Skeletal muscle cell (primary cell): ENCODE results near the genes TEX28, EMD, ATP6AP1, CTAG2 and H2AB1.

GRCh38 chrX:153970897-153971668 is 535 bp downstream of the HCFC1 start:
- RRBS, result under 1% methylated on average over 9 of the region's 70 CpGs

- RRBS, result no CpG with 5 or more reads among the region's 14 CpGs
Observed at GRCh38 chrX:153973162-153973794, 724 bp downstream of the TMEM187 start.

DNA sequence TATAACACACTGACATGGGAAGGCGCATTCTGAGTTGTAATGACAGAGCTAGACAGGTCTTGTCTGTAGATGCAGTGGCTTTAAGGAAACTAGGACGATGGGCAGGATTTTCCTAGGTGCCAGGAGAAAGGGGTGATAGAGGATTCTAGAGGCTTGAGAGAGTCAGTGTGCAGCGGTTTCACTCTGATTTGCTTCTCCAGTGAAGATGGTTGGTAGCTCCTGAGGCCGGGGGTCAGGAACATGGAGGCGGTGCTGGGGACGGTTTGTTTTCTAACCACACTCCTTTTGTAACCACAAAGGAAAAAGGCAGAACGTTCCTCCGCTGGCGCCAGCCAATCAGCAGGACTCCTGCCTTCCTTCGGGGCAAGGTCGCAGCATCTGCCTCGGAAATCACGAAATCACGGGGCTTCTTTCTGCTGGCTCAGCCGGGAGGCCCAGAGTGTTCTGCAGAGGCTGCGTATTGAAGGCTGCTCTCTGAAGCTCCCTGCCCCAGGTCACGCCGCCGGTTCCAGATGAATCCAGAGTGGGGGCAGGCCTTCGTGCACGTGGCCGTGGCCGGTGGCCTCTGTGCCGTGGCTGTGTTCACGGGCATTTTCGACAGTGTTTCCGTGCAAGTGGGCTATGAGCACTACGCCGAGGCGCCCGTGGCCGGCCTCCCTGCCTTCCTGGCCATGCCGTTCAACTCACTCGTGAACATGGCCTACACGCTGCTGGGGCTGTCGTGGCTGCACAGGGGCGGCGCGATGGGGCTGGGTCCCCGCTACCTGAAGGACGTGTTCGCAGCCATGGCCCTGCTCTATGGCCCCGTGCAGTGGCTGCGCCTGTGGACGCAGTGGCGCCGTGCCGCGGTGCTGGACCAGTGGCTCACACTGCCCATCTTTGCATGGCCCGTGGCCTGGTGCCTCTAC is 9.3 kb downstream of the TMEM187 start:
- RRBS, result 76% methylated on average over 9 of the region's 50 CpGs

- RRBS, result no CpG with 5 or more reads among the region's 1 CpG
Observed at GRCh38 chrX:154012696-154012833, 7.1 kb downstream of the IRAK1 start.

DNA sequence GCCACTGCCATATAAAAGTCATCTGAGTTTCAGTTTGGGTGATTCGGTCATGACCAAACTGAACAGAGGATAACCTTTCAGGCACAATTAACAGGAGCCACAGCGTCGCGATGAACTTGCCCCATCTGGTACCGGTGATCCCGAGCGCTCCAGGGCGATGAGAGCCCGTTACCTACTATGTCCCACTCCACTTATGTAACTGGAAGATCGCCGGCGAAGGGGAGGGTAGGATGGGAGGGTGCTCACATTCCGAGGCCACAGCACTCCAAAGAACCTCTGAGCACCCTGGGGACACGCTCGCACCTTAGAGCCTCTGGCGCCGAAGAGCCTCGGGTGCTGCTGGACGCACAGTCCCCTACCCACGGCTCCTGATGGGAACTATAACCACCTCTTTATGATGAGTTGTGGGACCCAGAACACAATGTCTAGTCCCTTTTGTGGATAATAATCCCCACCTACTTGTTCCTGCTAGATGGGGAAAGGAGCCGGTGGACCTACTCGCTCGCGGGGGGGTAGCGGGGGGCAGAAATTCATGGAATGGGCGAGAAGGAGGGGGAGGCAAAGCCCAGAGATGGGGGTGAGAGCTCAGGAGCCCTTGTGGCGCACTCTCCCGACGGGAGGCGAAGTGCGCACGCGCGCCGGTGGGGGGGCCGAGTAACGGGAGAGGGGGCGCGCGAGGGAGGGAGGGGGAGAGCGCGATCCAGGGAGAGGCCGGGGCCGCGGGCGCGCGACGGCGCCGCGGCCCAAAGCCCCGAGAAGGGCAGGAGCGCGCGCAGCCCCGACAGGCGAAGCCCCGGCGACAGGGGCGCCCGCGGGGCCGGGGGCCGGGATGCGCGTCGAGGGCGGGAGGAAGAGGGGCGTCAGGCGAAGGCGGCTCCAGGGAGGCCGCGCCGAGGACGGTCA is 756 bp downstream of the MECP2 start:
- RRBS, result 1% methylated on average over 24 of the region's 76 CpGs

DNA sequence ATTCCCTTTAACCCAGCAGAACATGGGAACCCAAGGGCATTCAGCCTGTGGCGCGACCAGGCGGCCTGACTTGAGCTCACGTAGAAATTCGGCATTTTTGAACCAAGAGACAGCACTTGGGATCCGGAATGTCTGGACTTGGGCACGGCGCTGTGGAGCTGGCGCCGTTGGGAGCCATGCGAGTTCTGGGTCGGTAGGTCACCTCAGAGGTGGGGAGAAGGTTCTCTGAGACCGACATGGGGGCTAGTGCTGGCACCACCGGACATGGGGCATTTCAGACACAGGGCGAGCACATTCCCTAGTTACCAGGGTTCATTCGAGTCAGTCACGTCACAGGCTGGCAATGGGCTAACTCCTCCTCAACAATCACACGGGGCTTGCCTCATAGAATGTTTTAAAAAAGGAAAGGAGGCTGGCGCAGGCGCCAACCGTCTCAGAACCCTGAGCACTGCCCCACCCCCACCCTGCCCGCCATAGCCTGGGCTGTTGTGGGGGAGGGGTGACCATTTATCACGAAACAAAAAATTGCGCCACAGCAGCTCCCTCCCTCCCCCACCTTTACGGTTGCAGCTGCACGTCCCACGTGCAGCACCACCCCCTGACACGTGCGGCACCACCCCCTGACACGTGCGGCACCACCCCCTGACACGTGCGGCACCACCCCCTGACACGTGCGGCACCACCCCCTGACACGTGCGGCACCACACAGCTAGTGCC is at the start of gene TEX28:
TSS of gene TEX28 (minus strand) at position 297 of the 717 bp plus-strand sequence.
- RRBS, result no CpG with 5 or more reads among the region's 37 CpGs

GRCh38 chrX:154341741-154342245 is 32.6 kb downstream of the FLNA start:
- RRBS, result no CpG with 5 or more reads among the region's 59 CpGs

DNA sequence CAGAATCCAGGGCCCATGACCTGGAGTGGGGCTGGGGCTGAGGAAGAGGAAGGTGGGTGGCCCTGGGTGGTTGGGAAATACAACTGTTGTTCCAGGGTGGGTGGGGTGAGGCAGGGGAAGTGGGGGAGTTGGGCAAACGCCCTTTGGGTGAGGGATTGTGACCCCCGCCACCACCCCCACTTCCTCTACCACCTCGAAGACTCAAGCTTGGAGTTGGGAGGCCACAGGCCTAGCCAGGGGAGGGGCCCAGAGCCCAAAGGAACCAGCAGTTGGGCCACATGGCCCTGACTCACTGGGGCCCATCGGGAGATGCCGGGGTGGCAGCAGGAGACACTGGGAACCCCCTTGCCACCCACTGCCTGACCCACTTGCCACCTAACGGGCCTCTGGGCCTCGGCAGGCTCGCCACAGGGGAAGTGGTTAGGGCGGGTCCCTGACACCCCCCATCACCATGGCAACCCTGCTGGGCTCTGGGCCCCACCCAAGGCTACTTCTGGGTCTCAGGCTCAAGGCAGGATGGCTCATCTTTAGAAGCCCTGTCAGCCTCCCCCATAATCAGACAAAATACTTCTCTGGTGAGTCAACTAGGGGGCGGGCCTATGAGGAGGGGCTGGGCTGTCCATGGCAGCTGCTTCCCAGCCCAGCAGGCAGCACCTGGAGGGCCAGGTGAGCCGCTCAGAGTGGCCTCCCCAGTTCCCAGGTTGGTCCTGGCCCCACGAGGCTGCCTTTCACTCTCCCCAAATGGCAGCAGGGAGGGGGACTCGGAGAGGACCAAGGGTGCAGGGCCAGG is 5.7 kb downstream of the FLNA start:
- RRBS, result no CpG with 5 or more reads among the region's 13 CpGs

DNA sequence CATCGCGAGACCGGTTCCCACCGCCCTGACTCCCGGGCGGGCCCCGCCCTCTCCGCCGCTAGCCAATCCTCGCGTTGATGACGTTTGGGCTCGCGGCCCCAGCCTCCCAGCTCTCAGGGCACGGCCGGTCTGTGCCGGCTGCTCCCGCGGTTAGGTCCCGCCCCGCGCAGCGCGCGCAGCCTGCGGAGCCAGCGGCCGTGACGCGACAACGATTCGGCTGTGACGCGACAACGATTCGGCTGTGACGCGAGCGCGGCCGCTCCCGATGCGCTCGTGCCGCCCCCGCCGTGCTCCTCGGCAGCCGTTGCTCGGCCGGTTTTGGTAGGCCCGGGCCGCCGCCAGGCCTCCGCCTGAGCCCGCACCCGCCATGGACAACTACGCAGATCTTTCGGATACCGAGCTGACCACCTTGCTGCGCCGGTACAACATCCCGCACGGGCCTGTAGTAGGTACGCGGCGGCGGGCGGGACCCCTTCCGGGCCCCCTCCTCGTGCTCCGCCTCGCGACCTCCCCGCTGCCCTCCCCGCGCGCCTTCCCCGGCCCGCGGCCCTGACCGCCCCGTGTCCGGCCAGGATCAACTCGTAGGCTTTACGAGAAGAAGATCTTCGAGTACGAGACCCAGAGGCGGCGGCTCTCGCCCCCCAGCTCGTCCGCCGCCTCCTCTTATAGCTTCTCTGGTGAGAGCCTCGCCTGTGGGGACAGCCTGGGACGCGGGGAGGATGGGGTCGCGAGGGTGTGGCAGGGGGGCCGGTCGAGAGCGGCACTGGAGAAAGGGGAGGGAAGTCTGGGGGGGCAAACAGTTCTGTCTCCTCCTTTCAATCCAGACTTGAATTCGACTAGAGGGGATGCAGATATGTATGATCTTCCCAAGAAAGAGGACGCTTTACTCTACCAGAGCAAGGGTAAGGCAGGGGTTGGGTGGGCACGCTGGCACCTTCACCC is at the start of gene EMD:
TSS of gene EMD (plus strand) at position 178 of the 942 bp plus-strand sequence.
- RRBS, result 2% methylated on average over 26 of the region's 105 CpGs

DNA sequence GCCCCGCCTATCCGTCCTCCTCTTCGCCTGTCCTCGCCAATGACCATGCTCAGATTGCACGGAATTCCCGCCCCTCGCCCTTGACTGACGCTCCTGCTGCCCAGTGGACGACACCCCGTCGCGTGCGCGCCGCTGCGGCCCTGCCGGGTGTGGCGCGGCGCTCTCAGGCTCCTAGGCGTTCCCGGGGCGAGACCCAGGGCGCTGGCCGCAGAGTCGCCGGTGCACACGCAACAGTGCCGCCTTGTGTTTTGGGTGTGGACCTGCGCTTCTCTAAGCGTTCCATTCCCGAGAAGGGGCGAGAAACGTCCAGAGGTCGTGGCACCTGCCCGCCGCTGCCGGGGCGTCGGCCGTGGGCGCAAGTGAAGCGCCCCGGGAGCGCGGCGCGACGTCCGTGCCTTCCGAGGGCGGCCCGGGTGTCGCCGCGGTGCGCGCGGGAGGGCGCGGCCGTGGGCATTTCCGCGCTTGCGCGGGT is 8.1 kb upstream of the RPL10 start:
- RRBS, result no CpG with 5 or more reads among the region's 66 CpGs

DNA sequence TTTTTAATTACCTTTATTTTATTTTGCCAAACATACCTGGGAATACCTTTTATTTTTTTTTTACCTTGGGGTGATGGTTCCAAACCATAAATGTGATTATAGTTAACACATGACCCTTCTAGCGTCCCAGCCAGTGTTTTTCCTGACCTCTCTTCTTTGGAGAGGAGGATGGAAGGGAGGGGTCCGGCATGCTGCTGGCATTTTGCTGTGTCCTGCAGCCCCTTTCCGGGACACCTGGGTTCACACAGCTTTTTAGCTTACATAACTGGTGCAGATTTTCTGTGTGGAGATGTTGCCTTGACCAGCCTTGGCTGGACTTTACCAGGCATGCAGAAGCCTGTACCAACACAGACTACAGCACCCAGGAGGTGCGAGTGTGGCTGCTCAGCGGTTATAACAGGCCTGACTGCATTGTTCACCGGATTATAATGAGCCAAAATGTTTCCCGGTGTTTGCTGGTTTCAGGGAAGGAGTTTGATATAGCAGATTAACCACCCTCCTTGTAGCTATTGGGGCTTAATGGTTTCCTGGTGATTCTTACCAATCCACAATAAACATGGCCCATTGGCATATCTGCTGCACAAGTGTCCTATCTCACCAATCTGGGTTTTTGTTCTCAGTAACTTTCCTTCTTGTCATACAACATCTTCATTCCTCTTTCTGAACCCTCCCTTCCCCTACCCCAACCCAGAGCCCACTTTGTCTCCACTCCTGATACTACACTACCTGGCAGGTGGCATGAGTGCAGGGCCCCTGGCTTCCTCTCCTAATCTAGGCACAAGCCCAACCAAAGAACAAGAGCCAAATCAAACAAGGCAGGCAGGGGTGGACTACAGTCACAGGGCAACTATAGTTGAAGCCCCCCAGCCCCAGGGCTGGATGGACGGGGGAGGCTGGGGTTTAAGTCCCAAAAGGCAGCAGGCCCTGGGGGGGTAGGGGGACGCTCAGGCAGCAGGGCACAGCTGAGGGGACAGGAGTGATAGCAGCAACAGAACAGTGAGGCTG is 3.9 kb downstream of the RPL10 start:
- RRBS, result no CpG with 5 or more reads among the region's 9 CpGs

DNA sequence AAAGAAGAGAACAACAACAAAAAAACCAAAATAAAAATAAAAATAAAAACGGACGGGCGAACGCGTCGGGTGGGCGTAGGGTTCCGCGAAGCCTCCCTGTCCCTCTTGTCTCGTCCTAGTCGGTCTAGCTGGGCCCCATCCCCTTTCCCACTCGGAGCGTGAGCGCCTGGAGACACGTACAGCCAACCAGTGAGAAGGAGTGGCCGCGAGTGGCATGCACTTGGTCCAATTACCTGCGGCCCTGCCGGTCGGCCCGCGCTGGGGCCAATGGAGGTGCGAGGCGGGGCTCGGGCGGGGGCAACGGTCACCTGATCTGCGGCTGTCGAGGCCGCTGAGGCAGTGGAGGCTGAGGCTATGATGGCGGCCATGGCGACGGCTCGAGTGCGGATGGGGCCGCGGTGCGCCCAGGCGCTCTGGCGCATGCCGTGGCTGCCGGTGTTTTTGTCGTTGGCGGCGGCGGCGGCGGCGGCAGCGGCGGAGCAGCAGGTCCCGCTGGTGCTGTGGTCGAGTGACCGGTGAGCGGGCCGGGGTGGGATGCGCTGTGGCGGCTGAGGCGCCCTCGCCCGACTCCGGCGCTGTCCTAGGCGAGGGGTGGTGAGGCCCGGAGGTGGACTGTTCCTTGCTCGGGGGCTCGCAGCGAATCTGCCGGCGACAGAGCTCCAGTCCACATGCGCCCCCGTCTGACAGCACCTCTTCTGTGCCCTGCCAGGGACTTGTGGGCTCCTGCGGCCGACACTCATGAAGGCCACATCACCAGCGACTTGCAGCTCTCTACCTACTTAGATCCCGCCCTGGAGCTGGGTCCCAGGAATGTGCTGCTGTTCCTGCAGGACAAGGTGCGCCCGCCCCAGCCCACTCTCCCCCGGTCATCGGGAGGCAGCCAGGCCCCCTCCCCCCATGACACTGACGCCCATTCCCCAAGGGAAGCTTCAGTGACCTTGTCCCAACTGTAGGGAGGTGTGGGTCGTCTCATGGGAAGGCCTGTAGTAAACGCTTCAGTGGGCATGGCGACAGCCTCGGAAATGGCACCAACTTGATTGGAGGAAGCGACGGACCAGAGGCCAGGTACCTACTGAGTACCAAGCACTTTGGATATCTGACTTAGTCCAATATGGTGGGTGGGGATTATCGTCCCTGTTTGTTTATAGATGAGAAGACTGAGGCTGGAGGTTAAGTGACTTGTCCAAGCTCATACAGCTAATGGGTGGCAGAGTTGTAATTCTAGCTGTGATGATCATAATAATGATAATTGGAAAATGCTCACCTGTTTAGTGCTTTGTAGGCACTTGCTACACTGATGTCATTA is at the start of gene ATP6AP1:
TSS of gene ATP6AP1 (plus strand) at position 339 of the 1,306 bp plus-strand sequence.
- RRBS, result 3% methylated on average over 21 of the region's 88 CpGs

- RRBS, result 91% methylated on average over 11 of the region's 56 CpGs
Observed at GRCh38 chrX:154465579-154466643, 7.8 kb downstream of the PLXNA3 start.

DNA sequence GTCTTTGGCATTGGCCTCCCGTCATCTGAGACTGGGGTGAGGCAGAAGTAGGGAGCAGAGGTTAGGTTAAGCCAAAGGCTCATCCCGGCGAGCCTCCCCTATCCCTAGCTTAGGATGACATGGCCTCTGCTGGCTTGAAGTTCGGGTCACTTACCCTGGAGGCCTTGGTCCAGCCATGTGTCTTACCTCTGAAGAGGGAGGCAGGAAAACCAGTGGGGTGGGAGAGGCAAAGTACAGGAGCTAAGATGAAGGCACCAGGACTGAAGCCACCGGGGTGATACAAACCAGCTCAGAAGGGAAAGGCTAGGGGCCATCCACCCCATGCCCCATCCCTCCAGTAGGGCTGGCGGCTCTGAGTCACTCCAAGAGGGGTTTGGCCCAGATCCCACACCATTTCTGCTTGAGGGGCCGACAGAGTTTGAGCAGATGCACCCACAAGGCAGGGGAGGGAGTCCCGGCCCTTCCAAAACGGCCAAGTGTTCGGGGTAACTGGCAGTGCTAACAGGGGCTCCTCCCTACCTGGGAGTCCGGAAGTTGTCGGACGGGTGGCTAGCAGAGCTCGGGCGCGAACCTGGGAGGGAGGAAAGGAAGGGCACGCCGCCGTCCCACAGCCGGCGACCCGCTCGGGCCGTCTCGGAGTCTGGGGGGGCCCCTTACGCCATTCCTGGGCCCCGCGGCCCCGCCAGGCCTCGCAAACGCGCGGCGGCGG is 487 bp downstream of the SLC10A3 start:
- RRBS, result 2% methylated on average over 11 of the region's 35 CpGs

DNA sequence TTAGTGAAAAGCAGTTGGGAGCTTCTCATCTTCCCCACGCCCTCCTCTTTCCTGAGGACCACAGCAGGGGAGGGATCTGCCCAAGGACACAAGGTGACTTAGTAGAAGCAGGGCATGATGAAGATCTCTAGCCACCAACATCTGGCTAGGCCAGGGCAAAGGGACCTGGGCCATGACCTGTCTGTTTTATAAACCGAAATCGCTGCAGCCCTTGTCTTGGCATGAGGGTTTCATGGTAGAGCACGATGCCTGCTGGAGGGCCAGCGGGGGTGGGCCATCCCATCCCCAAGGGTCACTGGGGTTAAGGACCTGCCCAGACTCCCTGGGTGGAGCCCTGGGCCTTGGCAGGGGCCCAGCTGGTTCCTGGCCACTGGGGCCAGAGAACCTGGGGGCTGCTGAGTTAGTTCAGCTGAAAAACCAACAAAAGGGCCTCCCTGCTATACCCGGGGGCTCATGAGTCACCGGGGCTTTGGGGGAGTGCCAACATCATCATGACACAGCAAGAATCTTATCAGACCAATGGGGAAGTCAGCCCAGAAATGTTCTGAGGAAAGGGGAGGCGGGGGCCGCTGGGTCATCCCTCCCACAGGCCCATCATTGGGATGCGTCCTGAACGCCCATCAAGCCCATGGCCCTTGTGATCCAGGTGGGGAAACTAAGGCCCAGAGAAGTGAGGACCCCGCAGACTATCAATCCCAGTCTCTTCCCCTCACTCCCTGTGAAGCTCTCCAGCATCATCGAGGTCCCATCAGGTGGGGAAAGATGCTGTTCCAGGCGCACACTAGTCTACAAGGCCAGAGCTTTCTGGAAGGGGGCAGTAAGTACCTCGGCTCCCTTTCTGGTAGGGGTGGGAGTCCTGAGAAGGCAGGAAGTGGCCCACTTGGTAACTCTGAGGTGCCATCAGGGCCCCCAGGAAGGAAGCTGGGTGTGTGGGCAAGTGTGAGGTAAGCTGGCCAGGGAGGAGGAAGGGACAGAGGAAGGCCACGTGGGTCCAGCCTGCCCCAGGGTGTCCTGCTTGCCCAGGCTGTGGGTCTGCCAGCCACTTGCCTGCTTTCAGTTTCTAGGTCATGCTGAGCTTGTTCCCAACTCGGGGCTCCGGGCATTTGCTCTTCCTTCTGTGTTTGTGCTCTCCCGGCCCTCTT is 4.6 kb downstream of the G6PD start:
- RRBS, result no CpG with 5 or more reads among the region's 19 CpGs

DNA sequence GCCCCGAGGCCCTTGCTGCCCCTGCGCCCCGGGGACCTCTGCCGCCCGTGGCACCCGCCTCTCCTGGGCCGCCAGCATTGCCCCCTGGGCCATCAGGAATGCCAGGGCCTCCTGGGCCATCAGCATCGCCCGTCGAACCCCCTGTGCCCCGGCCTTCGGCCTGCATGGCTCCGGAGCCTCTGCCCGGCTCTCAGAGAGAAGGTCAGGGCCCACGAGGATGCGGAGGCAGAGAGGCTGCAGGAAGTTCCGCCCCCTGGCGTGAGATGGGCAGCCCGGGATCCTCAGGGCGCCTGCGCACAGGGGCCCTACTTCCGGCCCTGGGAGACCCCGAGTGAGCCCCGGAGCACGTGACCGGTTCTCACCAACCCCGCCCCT is at the start of gene CTAG2:
TSS of gene CTAG2 (minus strand) at position 230 of the 375 bp plus-strand sequence.
- RRBS, result no CpG with 5 or more reads among the region's 27 CpGs

- RRBS, result under 1% methylated on average over 20 of the region's 60 CpGs
Observed at GRCh38 chrX:154749863-154750908, 691 bp downstream of the GAB3 start.

DNA sequence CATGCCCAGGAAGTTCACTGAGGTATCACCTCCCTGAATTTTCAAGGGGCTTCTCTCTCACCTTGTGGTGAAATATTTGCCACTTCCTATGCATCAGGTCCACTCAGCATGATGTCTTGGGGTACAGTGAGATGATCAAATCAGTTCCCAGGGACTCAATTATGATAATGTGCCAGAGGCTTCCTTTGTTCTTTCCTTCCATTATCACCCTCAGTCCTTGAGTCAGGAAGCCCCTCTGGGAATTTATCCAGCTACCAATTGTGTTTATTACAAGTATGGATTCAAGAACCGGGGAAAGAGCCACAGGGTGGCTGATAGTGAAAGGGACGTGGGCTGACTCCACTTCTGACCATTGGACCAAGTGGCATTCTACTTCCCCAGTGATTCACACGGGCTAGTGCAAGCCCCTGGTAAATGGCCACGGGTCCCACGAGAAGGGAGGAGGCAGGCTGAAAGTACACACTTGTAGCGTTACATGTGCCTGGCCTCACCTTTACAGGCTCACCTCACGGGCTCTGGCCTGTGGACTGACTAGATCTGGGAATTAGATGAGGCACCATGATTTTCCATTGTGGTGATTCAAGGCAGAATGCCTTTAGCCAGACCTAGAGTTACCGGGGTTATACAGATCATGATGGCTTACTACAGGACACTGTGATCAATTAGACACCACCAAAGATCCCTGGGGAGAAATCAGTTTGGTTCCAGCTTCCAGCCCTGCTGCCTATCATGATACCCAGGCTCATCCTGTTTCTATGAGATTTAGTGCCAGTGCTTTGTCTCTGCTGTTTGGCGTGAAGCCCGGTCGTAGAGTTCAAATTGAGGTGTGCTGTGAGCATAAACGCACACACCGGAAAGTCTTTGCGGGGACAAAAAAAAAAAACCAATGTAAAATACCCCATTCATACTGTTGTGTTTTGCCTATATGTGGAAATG is 1.0 kb upstream of the DKC1 start:
- RRBS, result no CpG with 5 or more reads among the region's 14 CpGs

GRCh38 chrX:154827392-154827945 is 7.0 kb downstream of the SMIM9 start:
- RRBS, result no CpG with 5 or more reads among the region's 3 CpGs

- RRBS, result no CpG with 5 or more reads among the region's 33 CpGs
Observed at GRCh38 chrX:154884877-154885232, at the start of gene H2AB1. Gene H2AB1 (plus strand): TSS chrX:154884972.